Measurements from ENCODE around the genes ZNF723 and CCNE1.

- PRO-cap = no peak
Observed at GRCh38 chr19:22421751-22422200, 370 bp downstream of the ZNF98 start.

GRCh38 chr19:22528827-22529400, 105.2 kb upstream of the ZNF492 start:
- PRO-cap = no peak

- PRO-cap = no peak
Observed at GRCh38 chr19:22617593-22618417, 16.3 kb upstream of the ZNF492 start.

DNA sequence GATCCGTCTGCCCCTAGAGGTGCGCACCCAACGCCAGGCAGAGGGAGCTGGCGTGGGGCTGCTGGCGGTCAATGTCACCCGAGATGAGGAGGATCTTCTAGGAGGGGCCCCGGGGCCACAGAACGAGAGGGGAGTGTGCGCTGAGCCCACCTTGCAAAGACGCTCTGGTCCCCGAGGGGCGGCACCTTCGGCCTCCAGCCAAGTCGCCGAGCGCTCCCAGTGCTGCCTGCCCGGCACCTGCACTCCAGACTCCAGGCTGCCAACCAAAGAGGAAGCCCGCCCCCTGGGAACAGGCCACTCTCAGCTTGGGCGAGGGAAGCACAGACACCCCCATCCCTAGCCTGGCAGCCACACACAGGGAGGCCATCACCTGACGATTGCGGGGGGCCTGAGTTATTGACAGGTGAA, 10.4 kb upstream of the ZNF492 start:
- PRO-cap = no peak

GRCh38 chr19:22831908-22832682, at the start of gene ZNF723:
TSS of gene ZNF723 (plus strand) at chr19:22832291.
- PRO-cap = no peak

- PRO-cap = no peak
Observed at GRCh38 chr19:23799239-23799801, 36.5 kb downstream of the RPSA2 start.

GRCh38 chr19:24001749-24002247, 85.2 kb upstream of the ZNF254 start:
- PRO-cap = no peak

DNA sequence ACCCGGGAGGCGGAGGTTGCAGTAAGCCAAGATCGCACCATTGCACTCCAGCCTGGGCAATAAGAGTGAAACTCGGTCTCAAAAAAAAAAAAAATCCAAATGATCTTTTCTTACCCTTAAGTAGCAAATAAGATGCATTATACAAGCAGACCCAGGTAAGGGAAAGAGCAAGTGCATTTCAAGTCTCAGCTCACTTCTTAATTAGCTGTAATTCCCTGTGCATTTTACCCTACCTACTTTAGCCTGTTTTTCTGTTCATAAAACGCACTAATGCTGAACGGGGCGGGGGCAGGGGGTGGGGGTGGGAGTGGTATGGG, 54.0 kb upstream of the ZNF254 start:
- PRO-cap = bidirectional peak, plus-strand start outside the sequence, minus-strand start at position 245 of the sequence

DNA sequence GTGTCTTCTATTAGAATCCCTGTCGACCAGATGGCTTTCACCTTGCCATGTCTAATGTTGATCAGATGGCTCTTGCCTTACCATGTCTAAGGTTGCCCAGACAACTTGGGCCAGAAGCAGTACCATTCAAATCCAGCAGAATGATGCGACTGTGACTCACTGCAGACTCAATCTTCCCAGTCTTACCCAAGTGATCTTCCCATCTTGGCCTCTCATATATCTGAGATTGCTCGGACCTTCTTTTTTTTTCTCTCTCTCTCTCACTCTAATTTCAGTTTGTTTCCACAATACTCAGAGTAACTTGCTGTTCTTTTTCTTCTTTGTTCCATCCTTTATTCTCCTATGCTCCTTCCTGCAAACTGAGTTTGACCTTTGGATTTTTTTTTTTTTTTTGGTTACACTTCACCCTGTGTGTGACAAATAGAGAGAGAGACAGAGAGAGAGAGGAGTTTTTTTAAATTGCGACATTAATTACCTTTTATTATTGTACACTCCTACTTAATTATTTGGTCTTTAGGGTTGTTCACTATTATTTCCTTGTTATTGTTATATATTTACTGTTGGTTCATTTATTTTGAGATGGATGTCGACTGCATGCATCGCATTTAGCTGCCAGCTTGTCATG, 1441.3 kb downstream of the UQCRFS1 start:
- PRO-cap = no peak

DNA sequence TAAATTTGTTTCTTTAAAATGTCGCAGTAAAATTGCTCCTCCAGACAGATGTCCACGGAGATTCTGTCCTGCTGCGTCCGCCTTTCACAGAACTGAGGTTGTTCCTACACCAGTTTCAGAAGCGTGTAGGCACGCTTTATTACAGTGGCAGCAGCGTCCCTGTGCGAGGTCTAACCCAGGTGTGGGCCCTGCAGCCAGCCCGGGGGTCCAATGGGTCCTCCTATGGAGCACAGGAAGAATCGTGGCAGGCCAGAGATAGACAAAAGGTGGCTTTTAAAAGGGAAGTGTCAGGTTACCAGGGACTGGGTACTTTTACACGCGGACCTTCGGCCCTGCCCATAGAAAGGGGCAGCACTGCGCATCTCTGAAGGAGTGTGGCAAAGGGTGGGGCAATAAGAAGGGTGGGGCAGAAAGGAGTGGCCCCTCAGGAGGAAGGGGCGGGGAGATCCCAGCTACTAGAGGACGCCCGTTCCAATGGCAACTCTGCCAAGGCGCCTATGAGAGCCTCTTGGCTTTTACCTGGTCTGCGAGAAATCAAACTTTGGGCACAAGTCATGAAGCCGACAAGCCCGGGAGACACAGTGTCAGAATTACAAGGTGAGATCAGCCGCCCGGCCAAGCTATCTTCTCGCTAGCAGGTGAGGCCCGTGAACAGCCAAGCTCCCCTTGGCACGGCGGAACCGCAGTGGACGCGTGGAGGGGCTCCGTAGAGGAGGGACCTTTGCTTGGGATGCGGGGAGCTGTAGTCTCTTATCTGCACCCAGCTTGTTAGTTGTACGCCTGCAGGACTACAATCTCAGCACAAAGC, 1419.7 kb downstream of the UQCRFS1 start:
- PRO-cap = bidirectional peak, plus-strand start at position 480 of the sequence, minus-strand start at position 261 of the sequence

DNA sequence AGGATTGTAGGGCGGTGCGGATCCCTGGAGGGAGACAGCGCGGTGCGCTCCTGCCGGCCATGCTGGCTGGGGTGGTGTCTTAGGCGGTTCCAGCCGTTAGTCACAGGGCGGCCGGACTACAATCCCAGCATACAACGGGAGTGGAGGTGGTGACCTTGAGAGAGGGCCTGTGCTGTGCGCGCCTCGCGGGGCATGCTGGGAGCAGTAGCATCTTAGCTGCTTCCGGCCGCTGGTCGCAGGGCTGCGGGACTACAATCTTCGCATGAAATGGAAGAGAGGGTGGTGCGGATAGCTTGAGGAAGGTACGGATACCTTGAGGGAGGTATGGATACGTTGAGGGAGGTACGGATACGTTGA, 1419.2 kb downstream of the UQCRFS1 start:
- PRO-cap = bidirectional peak, plus-strand start at position 261 of the sequence, minus-strand start at position 91 of the sequence

- PRO-cap = no peak
Observed at GRCh38 chr19:27955433-27955939, 1257.5 kb downstream of the UQCRFS1 start.

DNA sequence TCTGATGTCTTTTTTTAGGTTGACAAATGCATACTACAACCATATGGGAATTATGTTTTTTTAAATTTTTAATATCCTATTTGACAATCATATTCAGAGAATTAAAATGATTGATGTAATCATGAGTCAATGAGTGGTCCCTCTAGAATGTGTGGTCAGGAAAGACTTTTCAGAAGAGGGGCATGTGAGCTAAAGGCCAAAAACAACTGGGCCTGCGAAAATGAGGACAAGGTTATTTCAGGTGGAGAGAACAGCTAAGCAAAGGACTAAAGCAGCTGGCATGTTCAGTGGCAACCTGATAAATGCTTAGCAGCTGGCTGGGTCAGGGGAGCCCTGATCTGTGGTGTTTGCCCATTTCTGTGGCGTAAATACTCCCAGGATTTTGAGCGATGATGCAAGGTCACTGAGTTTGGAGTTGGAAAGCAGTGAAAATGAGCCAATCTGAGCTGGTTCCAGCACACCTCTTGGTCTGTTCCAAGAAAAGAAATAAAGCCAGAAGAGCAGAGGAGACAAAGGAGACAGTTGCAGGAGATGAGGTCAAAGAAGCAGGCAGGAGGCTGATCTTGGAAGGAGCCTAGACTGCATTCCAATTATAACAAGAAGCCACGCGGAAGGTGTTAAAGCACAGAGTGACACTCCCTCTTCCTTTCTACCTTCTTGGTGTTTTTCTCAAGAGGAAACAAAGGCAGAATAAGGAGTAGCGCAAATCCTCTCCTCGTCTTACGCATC, 704.3 kb downstream of the UQCRFS1 start:
- PRO-cap = no peak

- PRO-cap = no peak
Observed at GRCh38 chr19:29524784-29525674, 765 bp upstream of the VSTM2B start.

GRCh38 chr19:29525675-29525883, 215 bp upstream of the VSTM2B start:
- PRO-cap = no peak

GRCh38 chr19:29587792-29588184, 18.3 kb upstream of the POP4 start:
- PRO-cap = no peak

- PRO-cap = no peak
Observed at GRCh38 chr19:29622334-29622925, 16.3 kb downstream of the POP4 start.

GRCh38 chr19:29760016-29760462, 45.0 kb upstream of the C19orf12 start:
- PRO-cap = no peak

DNA sequence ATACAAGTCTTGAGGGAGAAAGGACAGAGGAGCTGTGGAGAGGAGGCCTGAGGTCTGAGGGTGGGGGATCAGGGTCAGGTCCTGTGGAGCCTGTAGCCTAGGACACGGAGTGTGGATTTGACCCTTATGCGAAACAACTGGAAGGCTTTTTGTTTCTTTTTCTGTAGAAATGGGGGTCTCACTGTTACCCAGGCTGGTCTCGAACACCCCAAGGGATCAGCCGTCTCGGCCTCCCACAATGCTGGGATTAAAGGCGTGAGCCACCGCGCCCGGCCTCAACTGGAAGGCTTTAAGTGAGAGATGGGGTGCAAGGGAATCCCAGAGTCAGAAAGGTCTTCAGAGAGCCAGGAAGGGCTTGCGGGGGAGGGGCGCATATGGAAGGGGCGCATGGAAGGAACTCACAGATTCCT, 933 bp upstream of the CCNE1 start:
- PRO-cap = no peak

DNA sequence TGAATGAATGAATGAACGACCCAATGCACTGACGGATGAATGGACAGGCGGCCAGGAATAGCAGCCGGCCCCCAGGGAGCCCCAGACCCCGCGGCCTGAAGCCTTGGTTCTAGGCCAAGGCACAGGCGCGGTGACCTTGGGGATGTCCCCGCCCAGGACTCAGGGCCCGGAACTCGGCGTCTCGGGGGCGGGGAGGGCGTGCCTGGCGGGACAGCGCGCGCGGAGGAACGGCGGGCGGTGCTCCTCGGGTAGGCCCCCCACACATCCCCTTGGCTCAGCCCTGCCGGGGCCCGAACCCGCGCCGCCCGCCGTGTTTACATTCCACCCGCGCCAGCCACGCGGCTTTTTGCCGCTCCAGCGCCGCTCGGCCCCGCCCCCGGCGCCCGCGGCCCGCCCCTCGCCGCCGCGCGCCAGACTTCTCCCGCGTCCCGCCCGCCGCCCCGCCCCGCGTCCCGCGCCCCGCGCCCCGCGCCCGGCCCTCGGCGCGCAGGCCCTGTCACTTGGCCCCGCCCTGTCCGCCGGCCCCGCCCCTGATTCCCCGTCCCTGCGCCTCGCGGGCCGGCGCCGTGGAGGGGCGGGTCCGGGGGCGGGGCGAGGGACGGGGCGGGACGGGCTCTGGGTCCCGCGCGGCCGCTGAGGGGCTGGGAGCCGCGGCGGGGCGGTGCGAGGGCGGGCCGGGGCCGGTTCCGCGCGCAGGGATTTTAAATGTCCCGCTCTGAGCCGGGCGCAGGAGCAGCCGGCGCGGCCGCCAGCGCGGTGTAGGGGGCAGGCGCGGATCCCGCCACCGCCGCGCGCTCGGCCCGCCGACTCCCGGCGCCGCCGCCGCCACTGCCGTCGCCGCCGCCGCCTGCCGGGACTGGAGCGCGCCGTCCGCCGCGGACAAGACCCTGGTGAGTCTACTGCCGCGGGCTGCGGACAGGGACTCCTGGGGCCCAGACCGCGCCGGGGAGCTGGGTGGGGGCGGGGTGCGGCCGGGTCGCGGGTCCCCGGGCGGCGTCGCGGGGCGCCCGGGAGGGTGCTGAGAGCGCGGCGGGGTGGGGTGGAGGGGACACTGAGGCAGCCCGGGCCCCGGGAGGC, at the start of gene CCNE1:
Gene CCNE1 (plus strand): TSS at position 729 of the 1,077 bp plus-strand sequence.
- PRO-cap = bidirectional peak, plus-strand start at position 647 of the sequence, minus-strand start at position 381 of the sequence